HTR-8/SVneo (cell line): ENCODE measurements around the gene PLEKHM2.

DNA sequence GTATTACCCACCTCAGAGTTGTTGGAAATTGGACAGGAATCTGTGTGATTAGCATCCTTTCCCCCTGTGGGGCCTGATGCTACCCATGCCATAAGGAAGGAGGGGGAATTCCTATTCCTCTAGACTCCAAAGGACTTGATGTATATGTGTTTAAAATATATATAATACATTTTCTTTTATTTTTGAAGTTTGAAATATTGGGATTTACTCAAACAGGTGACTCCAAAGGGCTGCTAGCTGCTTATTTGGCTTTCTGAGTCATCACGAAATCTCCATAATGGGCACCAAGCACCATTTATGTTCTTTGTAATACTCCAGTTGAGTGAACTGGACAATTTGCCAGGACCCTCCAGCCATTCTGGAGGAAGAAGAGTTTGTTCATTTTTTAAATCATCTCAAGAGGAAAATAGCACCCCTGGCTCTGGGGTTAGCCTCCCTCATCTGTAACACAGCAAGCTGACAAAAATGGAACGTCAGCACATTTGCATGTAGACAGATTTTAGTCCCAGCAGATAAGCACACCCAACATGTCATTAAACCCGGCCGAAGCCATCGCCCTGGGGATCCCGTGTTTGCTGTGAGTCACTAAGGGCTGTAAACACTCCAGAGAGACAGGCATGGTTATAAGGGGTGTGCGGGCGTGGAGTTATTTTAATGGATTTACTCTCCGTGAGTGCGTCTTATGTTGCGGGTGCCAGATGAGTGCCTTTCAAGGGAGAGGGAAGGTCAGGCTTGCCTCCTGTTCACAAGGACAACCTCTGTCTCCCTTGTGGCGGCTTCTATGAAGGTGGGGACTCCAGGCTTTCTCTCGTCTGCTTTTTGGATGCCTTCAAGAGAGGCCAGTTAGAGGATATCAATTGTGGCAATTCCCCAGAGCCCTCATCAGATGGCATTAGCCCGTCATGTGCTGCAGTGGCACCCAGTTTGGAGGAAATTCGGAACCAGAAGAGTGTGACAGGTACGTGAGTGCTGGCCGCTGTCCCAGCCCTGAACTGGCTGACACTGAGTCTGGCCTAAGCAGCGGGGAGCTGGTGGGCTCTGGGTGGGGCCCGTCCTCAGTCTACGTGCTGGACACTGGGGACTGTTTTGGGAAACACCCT is 224.1 kb upstream of the TMEM51 start:
- RRBS, result no CpG with 5 or more reads among the region's 20 CpGs

DNA sequence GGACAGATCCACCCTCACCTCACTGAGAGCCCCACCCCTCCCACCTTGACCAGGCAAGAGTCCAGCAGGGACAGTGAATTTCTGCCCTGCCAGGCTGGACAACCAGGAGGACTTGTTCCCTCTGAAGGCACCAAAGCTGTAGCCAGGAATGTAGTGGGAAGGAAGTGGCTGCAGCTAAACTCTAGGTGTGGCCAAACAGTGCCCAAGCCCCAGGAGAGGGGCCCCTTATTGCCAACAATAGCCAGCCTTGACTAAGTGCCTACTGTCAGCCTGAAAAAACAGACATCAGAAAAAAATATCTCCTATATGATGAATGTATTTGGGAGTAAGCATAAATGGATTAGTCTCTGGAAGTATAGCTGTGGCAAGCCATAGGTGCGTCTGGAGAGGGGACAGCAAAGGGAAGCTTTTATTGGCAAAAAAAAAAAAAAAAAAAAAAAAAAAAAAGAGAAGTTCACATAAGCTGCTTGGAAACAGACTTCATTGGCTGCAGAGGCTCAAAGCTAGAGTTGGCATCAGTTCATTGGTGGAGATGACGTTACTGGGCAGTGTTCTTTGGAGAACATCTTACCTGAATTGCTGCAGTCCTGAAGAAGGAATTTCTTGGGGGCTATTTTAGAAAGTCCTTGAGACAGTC is 64.1 kb upstream of the TMEM51 start:
- RRBS, result no CpG with 5 or more reads among the region's 2 CpGs

DNA sequence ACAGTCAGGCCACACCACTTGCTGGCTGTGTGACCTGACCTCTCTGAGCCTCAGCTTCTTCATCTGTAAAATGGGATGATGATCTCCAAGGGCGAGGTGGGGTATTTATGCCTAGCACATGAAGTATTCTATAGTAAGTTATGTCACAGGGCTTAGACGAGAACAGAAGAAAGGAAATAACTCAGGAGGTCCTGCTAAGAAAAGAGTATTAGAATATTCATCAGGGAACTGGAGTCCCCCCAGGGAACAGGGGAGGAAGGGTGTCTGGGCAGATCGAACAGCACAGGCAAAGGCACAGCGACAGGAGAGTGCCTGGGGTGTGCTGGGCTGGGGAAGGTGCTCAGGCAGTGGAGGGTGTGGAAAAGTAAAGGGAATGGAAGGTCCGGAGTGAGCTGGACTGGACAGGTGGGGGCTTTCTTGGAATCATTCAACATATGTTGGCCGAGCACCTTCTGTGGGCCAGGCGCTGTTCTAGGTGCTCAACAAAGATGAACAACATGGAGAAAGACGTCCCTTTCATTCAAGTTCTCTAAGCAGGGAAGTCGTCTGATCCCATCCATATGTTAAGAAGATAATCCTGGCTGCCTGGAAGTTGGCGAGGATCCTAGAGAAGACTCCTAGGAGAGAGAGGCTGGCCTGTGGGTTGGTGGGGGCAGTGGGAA is 1.9 kb downstream of the TMEM51 start:
- RRBS, result no CpG with 5 or more reads among the region's 10 CpGs

- RRBS, result no CpG with 5 or more reads among the region's 10 CpGs
Observed at GRCh38 chr1:15178709-15179630, 25.4 kb downstream of the TMEM51 start.

- RRBS, result no CpG with 5 or more reads among the region's 6 CpGs
Observed at GRCh38 chr1:15221097-15221450, 25.9 kb upstream of the FHAD1 start.

- RRBS, result no CpG with 5 or more reads among the region's 3 CpGs
Observed at GRCh38 chr1:15283419-15283862, 36.4 kb downstream of the FHAD1 start.

DNA sequence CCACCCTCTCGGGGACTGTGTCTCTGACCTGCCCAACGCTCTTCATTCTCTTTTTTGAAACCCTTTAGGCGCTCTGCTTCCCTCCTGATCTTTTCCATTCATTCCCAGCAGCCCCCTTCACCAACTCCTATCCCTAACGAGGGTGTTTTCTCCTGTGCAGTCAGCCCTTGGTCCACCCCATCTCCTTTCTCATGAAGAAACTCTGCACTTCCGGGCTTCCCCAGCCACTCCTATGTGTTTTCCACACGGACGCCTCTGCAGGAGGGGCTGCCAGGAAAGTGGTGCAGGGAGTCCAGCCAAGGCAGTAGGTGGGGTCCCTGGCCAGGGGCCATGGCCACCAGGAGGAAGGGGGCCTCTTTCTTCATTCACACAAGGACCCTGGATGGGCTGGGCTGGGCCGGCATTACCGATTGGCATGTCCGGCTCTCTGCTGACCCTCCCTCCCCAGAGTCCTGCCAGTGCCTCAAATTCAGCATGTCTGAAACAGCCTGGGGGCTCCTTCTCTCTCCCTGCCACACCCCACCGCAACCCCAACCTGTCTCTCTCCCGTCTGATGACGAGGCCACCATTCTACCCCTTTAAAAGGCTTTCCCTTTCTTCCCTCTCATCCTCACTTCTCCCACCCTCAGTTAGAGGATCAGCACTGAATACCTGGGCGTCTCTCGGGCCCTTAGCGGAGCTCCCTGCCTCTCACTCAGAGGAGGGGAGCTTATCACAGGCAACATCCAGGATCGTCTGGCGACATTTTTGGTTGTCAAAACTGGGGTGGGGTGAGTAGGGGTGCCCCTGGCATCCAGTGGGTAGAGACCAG is 72.7 kb upstream of the EFHD2 start:
- RRBS, result no CpG with 5 or more reads among the region's 18 CpGs

- RRBS, result 15% methylated on average over 3 of the region's 18 CpGs
Observed at GRCh38 chr1:15337603-15338455, 71.9 kb upstream of the EFHD2 start.

DNA sequence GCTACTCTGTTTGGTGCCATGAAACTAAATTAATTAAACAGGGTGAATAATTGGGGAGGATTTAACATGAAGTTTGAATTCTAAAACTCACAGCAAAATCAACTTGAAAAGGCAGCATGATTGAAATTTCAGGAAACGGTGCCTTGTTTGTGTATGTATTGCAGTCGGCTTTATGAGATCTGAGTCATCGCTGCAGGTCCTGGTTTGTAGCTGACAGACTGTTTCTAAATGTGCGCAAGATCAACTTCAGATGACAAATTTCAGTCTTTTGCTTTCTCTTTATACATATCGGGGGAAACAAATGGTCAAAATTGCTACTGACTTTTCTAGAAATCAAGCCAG is 67.7 kb upstream of the EFHD2 start:
- RRBS, result no CpG with 5 or more reads among the region's 5 CpGs

DNA sequence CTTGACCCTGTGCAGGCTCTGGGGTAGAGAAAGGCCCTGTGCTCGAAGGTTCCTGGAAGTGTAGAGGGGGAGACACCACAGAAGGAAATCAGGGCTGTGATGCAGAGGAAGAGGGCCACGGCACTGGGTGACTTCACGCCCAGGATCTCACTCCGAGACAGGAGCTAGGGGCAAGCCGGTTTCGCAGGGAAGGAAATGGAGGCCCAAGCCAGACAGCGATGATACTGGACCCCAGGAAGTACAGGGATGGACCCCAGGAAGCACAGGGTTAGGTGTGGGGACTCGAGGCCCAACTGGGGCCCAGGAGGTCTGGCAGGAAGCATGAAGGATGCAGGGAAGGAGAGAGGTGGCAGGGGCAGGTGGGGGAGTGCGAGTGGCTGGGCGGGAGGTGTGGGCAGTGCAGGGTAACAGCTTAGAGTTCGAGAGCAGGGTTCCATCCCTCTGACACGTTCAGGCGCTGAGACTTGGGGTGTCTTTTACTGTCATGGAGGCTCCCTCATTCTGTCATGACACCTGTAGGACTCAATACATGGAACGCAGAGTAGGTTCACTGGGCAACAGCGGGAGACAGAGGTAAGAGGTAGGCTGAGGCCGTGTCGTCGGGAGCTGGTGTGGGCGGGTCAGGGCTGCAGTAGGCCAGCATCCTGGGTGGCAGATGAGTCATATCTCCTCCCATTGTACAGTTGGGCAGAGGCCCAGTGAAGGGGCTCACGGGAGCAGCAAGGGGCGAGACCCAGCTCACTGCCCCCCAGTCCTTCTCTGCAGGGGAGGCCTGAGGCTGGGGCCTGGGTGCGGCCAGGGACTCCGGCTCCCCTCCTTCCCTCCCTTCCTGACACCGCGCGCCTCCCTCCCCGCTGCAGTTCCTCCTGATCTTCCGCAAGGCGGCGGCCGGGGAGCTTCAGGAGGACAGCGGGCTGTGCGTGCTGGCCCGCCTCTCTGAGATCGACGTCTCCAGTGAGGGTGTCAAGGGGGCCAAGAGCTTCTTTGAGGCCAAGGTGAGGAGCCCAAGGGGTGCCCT is 11.6 kb upstream of the CTRC start:
- RRBS, result 95% methylated on average over 4 of the region's 36 CpGs

DNA sequence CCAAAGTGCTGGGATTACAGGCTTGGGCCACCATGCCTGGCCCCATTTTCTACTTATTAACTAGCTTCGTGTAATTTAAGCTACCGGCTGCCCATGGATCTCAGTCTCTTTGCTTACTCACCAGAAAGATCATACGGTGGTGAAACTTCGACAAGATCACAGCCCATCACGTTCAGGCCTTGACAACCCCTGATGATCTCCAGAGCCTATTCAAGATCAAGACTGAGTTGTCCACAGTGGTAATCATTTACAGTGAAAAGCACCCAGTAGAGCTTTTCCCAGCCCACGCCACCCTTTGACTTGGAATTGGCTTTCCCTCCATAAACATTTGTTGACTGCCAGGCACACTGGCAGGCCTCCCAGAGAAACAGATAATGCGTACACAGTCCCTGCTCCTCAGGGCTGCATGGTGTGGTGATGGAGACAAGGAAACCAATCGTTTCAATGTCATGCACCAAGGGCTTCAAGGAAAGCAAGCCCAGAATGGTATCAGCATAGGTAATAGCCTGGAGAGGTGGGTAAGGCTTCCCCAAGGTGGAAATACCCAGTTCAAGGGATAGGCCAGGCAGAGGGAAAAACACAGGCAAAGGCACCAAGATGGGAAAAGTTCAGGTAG is 10.1 kb downstream of the AGMAT start:
- RRBS, result no CpG with 5 or more reads among the region's 8 CpGs

DNA sequence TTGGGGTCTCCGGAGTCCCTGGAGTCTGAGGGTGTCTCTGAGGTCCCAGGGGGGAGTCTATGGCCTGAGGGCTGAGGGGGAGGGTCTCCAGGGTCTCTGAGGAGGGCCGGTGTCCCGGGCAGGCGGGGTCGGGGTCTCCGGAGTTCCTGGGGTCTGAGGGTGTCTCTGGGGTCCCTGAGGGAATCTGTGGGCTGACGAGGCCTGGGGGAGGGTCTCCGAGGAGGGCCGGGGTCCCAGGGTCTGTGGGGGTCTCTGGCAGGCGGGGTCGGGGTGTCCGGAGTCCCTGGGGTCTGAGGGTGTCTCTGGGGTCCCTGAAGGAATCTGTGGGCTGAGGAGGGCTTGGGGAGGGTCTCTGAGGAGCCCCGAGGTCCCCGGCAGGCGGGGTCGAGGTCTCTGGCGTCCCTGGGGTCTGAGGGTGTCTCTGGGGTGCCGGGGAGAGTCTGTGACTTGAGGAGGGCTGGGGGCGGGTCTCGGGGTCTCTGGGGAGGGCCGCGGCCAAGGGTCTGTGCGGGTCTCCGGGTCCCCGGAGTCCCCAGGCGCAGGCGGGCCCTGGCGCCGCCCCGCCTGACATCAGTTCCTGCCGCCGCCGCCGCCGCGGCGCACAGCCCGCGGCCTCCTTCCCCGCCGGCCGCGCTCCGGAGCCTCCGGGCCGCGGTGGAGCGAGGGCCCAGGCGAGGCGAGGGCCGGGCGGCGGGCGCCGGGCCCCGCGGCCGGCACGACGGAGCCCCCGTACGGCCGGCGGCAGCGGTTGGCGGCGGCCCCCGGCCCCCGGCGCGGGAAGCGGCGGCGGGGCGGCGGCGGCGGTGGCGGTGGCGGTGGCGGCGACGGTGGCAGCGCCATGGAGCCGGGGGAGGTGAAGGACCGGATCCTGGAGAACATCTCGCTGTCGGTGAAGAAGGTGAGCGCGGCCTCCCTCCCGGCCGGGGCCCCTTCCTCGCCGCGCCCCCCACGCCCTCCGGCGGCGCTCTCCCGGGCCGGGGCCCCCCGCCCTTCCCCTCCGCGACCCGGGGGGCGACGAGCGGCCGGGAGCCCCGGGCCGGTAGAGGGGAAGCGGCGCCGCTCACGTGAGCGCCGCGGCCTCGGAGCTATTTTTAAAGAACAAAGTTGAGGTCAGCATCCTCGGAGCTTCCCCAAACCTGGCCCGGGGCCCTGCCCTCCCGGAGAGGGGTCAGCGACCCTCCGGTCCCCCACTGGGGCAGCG is at the start of gene PLEKHM2:
TSS of gene PLEKHM2 (plus strand) at position 600 of the 1,201 bp plus-strand sequence.
- RRBS, result 2% methylated on average over 73 of the region's 125 CpGs

GRCh38 chr1:15761564-15762160 is 3.1 kb downstream of the FBLIM1 start:
- RRBS, result no CpG with 5 or more reads among the region's 7 CpGs

- RRBS, result no CpG with 5 or more reads among the region's 2 CpGs
Observed at GRCh38 chr1:15795046-15795435, 12.4 kb downstream of the UQCRHL start.

GRCh38 chr1:15836173-15836707 is 11.3 kb upstream of the SPEN start:
- RRBS, result no CpG with 5 or more reads among the region's 29 CpGs

- RRBS, result no CpG with 5 or more reads among the region's 14 CpGs
Observed at GRCh38 chr1:15935092-15935557, 40.8 kb downstream of the ZBTB17 start.

DNA sequence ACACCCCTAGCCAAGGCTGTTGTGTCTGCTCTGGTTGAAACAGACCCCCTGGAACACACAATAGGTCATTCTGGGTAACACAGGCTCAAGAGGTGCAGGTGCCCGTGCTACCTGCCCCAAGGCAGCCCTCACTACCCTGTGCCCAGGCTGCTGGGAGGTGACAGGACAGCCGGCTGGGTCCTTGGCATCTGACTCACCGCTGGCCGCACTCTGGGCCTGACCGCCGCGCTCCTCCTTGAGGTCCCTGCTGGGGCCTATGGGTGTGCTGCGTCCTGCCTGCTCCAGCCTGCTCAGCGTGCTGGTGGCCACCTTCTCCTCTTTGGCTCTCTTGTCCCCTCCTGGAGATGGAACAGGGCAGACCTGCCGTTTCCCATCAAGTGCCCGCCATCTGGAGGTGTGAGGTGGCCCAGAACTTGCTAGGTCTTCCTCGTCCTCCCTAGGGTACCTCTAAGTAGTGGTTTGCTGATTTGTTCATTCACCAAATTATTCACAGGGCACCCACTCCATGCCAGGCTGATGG is 29.9 kb downstream of the ZBTB17 start:
- RRBS, result no CpG with 5 or more reads among the region's 12 CpGs

DNA sequence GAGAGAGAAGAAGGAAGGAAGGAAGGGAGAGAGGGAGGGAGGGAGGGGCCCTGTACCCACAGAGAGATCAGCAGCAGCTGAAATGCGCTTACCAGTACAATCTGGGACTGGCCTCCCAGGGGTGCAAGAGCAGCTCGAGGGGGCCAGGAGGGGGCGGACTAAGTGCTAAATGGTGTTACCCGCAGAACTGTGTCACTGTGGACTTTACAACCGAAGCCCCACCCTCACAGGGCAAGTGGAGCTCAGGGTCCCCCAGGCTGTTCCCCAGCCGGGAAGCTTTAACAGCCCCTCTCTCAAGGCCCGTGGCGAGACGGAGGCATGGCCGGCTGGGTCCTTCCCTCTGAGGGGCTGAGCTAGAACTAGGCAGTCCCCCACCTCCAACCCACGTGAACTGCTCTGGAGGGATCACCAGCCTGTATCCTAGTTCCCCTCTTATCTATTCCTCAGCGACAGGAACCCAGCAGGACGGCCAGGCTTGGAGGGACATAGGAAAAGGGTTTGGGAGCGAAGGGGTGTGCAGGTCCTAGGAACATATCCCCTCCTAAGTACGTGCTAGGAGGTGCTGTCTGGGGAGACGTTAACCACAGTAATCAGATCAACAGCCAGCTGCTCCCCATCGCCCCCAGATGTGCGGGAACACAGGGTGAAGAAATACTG is 24.5 kb downstream of the ZBTB17 start:
- RRBS, result no CpG with 5 or more reads among the region's 18 CpGs

GRCh38 chr1:16019481-16020003 is 1.7 kb upstream of the HSPB7 start:
- RRBS, result no CpG with 5 or more reads among the region's 13 CpGs

DNA sequence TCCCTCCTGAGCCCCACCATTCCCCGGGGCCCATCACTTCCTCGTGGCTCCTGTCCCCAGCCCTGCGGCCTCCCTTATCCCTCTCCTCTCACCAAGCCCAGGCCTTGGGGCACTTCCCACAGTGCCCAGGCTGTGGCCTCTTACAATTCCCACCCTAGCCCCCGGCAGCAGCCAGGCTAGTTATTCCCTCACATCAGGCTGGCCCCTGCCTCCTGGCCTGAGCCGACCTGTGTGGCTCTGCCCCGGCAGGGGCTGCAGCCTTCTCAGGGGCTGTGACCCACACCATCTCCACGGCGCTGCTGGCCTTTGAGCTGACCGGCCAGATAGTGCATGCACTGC is 8.3 kb downstream of the CLCNKA start:
- RRBS, result 94% methylated on average over 3 of the region's 9 CpGs